HT-29 (cell line): ENCODE measurements around a stretch of chr17.

GRCh38 chr17:35603337-35603730 lies 16.2 kb downstream of the AP2B1 start:
- RAMPAGE, long total RNA: no peak

DNA sequence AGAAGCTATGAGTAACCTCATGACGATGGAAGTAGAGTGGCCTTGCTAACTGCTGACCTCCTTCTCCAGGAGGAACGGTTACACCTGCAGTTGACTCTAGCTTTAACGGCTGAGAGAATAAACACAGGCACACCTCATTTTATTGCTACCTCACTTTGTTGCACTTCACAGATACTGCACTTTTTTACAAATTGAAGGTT lies 25.0 kb downstream of the CCL4 start:
- RAMPAGE, long total RNA: no peak

GRCh38 chr17:36188762-36189289 lies 7.7 kb downstream of the CCL3L3 start:
- RAMPAGE, long total RNA: no peak

DNA sequence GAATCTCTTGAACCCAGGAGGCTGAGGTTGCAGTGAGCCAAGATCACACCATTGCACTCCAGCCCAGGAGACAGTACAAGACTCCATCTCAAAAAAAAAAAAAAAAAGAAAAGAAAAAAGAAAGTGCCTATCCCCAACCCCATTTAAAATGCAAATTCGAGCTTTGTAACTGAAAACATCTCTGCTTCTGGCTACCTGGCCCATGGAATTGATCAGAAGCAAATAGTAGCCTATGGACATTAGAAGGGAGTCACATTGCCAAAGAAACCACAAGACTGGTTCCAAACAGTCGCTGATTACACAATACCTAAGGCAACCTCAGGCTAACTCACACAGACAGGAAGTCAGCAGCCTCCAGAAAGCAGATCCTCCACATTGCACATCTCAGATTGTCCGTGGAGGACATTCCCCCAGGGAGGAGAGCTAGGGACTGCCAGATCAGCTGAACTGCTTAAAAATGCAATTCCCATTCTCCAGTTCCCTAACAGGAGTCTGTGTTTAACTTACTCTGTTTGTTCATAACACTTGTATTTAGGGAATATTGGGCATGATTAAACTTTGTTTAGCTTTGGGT lies 4.3 kb downstream of the CCL3L3 start:
- RAMPAGE, long total RNA: no peak

DNA sequence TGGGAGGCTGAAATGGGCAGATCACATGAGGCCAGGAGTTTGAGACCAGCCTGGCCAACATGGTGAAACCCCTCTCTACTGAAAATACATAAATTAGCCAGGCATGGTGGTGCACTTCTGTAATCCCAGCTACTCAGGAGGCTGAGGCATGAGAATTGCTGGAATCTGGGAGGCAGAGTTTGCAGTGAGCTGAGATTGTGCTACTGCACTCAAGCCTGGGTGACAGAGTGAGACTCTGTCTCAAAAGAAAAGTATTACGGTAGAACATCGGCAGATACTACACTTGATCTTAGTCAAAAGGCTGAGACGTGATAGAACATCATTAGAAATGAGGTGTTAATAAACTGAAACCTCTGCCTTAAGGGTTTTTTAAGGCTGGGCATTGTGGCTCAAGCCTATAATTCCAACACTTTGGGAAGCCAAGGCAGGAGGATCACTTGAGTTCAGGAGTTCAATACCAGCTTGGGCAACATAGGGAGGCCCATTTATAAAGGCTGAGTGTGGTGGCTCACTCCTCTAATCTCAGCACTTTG lies 20.8 kb upstream of the DHRS11 start:
- RAMPAGE, long total RNA: no peak

GRCh38 chr17:36595481-36596041 lies 3.9 kb downstream of the DHRS11 start:
- RAMPAGE, long total RNA: no peak

DNA sequence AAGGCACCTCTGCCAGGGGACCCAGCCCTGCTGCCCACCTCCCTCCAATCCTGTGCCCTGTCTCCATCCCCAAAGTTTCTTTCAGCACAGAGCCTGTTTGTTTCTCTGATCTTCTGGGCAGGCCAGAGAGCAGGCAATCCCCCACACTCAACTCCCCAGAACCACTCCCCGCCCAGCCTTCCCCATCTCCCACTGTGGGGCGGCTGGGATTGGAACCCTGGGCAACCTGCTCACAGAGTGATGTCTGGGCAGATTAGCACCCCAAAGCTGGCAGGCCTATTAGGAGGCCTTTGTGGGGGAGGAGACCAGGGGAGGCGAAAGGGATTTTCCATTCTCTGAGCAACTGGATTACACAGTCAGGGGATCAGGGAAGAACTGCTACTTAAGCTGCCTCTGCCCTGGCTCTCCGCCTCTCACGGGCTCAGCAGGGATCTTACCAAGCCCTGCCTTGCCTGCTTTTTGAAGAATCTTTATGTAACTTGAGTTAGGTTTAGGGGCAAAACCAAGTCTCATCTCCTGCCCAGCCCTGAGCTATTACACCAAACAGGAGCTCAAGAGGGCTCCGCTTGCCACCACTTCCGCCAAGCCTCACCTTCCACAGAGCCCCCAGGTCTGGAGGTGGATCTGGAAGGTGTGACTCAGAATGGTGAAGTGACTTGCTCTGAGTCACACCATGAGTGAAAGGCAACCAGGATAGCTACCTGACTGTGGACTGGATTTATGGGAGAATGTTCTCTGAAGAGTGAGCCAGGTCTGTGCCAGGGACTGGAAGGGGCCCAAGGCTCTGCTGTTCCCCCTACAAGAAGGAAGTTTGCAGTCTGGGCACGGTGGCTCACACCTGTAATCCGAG lies 16.0 kb upstream of the LHX1 start:
- RAMPAGE, long total RNA: no peak

DNA sequence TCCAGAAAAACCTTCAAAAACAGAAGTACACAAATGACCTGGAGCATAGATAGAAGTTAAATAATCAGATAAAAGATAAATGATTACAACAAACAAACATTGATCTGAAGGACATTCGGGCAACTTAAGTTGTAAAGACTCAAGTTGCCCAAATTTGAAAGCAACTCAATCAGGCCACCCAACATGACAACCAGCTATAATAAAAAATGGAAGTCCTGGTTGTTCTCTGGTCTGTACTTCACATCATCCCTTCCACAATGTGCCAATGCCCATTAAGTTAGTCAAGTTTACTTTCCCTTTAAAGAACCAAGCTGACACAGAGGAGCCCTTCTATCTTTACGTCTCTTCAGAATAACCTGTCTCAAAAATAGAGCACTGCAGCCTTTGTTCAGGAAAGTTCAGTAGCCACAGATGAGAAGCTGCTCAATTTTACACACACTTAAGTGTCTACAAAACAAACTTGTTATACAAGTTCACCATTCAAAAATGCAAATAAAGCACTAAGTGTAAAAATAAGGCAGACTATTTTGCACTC lies 75.1 kb upstream of the C17orf78 start:
- RAMPAGE, long total RNA: no peak

- RAMPAGE, long total RNA: no peak
Measured at GRCh38 chr17:37596125-37596555, 13.1 kb downstream of the SYNRG start.

DNA sequence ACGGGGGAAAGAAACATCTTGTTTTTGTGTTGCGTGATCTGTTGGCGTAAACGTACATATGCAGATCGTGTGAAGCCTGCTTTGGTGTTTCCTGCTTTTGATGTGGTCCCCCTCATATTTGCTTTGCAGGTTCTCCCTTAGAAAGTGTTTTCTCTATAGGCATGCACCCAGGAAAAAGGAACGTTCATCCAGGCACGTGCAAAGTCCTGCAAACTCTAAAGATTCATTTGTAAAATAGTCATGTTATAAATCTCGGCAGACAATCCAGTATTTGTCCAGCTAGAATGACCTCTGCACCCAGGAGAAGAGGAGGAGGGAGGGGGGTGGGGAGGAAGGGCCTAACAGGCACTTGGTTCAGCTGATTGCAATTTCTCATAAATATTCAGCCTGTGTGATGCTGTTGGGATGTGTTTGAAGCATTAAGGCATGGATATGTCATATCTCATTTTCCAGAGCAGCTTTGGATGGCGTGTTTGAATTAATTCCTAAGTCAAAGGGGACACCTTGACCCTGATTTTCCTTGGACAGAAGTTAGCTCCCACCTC lies 40.3 kb upstream of the DDX52 start:
- RAMPAGE, long total RNA: no peak

- RAMPAGE, long total RNA: no peak
Measured at GRCh38 chr17:37714635-37715211, 30.1 kb downstream of the HNF1B start.

DNA sequence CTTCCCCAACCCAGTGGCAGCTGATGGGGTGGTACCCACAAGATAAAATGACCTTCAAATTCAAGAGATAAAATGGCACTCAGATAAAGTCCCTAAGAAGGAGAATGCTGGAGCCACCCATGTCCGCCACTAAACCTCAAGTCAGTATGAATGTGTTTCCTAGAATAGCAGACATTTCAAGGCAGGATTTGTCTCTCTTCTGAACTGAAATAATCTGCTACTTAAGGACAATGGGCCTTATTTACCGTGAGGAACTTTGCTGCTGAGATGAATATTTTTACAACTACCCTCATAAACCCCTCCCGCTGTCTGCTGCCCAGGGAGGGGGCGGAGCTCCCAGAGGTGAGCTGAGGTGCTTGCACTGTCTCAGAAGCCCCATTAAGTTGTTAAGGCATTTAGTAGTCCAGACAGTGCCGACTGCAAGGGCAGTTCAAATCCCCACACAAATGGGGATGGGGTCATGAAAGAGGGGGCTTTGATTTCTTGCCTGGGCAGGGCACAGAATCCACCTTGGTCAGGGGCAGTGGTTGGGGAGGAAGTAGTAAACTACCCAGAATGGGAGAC lies 19.3 kb downstream of the HNF1B start:
- RAMPAGE, long total RNA: no peak

DNA sequence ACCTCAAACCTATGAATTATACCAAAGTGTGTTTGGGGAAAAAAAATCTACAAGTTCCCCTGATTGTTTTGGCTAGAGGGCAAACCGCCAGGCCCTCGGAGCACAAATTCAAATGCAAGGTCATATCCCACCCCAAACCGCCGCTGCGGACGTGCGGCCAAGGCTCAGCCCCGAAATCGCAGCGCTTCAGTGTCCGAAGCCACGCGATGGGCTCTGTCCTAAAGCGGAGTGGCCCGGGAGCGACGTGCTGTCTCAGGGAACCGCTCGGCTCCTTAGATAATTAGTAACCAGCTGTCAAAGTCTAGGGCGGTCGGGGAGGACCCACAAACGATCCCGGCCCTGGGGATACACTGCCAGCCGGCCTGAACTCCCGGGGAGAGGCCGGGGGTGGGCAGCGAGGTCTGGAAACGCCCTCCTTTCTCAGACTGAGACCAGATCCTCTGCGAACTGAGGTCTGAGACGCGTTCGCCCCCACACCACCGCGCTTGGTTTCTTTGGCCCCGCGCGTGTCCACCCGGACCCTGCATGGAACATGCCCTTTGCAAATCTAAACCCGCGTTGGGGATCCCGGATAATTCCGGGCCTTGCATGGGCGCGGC lies 1.4 kb downstream of the HNF1B start:
- RAMPAGE, long total RNA: no peak

GRCh38 chr17:38415315-38416108 lies 12.8 kb upstream of the ARHGAP23 start:
- RAMPAGE, long total RNA: no peak

- RAMPAGE, long total RNA: no peak
Measured at GRCh38 chr17:38434262-38434644, 6.0 kb downstream of the ARHGAP23 start.

GRCh38 chr17:38450694-38451585 lies 22.7 kb downstream of the ARHGAP23 start:
- RAMPAGE, long total RNA: no peak

- RAMPAGE, long total RNA: start-site peak on the minus strand at chr17:38451924-38451930, 25 and 31 reads in 2 replicates; start-site peak on the minus strand at chr17:38452362-38452440, 65 and 88 reads in 2 replicates
Measured at GRCh38 chr17:38451586-38452648, 23.7 kb downstream of the ARHGAP23 start.

DNA sequence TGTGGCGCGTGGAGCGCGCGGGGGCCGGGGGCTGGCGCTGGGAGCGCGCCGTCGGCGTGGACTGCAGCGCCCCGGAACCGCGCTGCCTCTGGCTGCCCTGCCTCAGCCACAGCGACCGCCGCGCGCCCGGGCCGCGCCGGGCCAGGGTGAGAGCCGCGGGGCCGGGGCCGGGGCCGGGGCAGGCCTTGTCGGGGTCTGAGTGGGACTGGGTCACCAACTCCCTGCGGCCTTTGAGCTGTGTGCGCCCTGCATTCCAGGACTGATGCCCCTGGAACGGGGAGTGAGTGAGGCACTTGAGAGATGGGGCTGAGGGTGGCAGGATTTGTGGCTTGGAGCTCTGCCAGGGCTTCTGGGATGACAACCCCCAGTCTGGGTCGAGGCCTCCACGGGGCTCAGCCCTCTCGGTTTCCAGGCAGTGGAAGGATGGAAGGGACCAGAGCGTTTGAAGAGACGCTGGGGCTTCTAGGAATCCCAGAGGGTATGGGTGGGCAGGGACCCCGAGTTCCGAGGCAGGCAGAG lies 25.8 kb downstream of the ARHGAP23 start:
- RAMPAGE, long total RNA: no peak

DNA sequence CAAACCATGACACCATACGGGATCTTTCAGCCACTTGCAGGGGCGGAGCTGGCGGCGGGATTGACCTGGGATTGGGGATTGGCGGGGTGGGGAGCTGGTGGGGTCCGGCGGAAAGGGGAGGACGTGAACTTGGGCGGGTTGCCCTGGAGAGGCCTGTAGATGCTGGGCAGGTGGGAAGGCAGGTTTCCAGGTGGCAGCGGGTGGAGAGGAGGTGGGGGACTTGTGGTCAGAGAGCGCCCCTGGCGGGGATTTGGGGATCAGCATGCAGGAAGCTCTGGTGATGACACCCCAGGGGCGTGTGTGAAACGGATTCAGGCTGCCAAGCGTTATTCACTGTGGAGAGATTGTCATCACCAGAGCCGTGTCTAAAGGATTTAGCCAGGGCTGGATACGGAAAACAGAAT lies 81.0 kb downstream of the ARHGAP23 start:
- RAMPAGE, long total RNA: no peak

GRCh38 chr17:38509688-38510011 lies 81.4 kb downstream of the ARHGAP23 start:
- RAMPAGE, long total RNA: no peak